HT-29 (cell line): Measurements from ENCODE around the genes SUMF1, ARL8B and GRM7.

- RAMPAGE, long total RNA: no peak
These were observed 869 bp upstream of the CHL1 start for GRCh38 chr3:195697-196090.

GRCh38 chr3:2152958-2153491 lies 54.4 kb downstream of the CNTN4 start:
- RAMPAGE, long total RNA: no peak

GRCh38 chr3:2861190-2861482 lies 249.0 kb downstream of the IL5RA start:
- RAMPAGE, long total RNA: no peak

GRCh38 chr3:3173359-3173814 lies 6.1 kb downstream of the CRBN start:
- RAMPAGE, long total RNA: no peak

GRCh38 chr3:4466672-4467638 lies at the start of gene SUMF1:
TSS of gene SUMF1 (minus strand) at chr3:4467269.
- RAMPAGE, long total RNA: no peak

DNA sequence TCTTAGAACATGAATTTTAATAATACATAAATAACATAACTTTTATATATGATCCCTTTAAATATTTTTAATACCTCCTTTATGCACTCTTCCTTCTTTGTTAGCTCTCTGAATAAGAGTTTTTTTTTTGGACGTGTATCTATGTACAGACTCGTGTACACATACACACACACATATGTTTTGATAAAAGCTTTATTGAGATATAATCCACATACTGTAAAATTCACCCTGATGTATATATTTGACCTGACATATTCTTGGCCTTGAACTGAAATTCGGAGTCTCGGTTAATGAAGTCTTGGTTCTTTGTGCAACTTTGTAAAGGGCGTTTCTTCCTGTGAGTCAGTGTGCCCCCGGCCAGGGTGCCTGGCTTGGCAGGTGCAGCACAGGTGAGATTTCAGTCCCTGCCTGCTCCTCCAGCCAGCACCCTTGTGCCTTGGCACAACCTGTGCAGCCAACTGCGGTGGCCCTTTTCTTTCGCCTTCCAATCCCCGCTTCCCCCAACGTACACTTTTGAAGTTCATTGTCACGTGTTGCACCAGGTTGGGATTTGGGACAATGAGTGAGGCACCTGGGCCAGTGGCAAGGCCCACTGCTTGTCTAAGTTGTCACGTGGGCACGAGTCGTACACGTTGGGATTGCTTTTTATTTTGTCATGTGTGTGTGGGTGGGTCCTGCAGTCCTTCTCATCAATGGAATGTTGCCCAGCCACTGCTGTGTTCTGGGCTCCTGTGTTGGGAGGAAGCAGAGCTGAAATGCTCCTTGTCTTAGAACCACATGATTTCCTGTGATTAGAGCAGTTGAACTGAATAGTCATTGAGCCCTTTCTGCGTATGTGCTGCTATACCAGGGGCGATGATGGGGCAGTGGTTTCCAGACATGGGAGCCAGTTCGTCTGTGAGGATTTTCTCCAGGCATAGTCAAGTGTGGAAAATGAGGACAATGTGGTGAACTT lies 242.9 kb upstream of the BHLHE40 start:
- RAMPAGE, long total RNA: no peak

DNA sequence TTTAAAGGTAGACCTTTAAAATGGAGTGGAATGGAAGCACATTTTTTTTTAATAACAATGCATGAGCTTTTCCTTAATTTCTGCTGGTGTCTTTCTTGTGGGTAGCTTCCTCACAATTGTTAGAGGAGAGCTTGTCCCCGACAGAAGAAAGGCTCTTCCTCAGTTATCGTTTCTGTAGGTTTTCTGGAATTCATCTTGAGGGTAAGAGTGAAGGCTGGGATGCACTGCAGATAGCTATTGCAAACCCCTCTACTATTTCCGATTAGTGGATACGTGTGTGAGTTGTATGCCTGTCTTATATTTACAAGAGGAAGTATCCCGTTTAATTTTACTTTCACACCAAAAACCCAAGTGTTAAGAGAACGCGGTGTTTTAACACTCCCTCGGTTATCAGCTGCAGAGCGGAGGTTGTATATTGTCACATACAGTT lies 230.8 kb upstream of the BHLHE40 start:
- RAMPAGE, long total RNA: no peak

GRCh38 chr3:4818556-4819542 lies 160.4 kb upstream of the BHLHE40 start:
- RAMPAGE, long total RNA: no peak

GRCh38 chr3:4829399-4829878 lies 149.8 kb upstream of the BHLHE40 start:
- RAMPAGE, long total RNA: no peak

GRCh38 chr3:4866653-4867471 lies 112.4 kb upstream of the BHLHE40 start:
- RAMPAGE, long total RNA: no peak

DNA sequence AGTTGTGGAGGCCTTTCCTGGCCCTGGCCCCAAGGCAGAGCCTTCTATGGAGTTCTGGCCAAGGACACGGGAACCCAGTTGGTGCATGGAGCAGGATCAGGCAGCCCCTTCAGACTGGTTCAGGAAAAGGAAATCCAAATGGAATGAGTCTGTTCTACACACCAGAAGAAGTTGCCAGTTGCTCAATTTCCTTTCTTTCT lies 29.0 kb upstream of the BHLHE40 start:
- RAMPAGE, long total RNA: no peak

DNA sequence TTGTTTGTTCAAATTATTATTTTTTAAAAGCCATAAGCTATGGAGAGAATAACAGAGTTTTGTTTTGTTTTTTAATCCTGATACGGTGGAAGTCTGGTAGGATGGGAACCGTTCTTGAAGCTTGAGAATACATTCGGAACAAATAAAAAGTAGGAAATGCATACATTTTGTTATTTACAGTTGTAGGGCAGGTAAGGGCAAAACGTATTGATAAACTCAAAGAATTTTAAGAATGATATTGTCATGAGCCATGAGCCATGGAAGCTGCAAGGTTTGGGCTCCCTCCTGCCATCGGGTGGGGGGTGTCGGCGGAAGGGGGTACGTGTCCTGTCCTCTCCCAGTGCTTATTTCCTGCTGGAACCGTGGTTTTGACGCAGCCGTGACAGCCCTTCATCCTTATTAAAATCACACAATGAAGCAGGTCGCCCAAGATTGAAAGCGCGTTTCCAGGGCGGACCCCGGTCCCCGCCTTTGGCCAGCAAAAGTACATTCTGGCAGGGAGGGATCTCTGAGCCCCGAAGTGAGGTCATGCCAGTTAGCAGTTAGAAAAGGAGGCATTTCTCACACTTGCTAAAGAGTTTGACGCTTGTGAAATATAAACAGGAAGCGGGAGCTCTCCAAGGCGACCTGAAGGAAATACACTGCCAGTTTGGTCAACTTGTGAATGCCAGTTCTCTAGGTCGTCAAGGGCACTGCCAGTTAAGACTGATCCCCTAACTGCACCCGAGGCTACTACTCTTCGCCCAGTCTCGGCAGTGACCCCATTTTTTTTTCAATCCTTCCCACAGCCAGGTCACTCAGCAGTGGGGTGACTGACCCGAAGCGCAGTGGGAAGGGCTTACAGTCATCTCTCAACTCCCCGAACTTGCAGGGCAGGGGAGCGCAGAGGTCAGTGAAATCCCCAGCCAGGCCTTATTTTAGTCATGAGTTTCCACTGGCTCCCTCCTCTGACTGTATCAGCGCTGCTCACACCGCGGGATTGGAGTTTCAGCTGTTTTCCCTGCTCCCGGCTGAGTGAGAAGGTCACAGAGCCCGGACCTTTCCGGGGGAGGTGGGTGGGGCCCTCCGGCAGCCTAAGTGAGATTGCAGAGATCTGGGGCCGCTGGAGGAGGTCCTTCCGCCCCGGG lies 2.2 kb upstream of the BHLHE40 start:
- RAMPAGE, long total RNA: no peak

DNA sequence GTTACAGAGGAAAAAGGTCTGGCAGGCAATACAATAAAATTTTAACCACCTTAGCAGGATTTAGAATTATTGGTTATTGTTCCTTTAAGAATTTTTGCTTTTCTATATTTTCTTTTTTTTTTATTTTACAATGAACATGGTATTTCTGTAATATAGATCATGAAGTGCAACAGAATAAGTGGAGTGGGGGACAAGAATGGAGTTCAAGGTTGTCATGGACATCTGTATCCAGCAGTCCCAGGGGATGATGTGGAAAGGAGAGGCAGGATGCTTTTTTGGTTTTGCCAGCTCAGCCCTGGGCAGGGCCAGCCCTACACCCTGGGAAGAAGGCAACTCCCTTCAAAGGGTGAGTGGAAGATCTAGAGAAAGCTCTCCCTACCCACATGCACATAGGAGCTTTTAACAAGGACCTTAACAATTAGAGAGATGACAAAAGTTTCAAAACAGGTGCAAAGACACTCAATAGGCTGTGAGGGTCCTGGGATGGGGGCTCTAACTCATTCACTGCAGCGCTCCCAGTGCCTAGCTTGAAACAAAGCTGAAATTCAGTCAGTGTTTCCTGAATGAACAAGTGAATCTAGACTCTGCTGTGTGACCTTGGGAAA lies 14.0 kb downstream of the BHLHE40 start:
- RAMPAGE, long total RNA: no peak

GRCh38 chr3:5023051-5023957 lies 44.1 kb downstream of the BHLHE40 start:
- RAMPAGE, long total RNA: no peak

DNA sequence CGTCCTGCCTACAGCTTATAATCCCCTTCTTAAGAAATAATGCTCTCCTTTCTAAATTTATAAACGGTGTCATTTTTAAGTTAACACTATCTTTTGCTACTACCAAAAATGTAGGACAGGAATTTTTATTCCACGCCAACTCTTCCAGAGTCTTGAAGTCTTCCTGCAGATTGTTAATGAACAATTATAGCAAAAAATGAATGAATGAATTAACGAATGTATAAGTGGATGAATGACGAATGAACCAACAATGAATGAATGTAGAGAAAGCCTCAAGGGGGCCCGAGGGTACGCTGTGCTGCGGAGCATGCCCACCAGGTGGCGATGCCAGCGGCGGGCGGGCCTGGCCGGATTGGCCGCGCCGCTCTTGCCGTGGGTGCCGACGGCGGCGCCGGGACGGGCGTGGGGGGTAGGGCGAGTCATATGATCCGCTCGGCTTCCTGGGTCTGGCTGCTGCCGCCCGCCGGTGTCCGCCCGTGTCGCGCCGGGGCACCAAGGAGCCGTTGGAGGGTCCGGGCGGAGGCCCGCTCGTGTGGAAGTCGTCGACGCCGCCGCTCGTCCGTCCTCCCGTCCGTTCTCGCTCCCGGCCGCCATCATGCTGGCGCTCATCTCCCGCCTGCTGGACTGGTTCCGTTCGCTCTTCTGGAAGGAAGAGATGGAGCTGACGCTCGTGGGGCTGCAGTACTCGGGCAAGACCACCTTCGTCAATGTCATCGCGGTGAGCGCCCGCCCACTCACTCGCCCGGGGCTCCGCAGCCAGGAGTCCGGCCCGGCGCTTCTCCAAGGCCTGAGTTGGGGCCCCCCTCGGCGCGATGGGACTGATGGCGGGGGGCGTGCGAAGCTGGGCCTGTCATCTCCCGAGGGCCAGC lies at the start of gene ARL8B:
TSS of gene ARL8B (plus strand) at position 422 of the 869 bp plus-strand sequence.
- RAMPAGE, long total RNA: no peak

DNA sequence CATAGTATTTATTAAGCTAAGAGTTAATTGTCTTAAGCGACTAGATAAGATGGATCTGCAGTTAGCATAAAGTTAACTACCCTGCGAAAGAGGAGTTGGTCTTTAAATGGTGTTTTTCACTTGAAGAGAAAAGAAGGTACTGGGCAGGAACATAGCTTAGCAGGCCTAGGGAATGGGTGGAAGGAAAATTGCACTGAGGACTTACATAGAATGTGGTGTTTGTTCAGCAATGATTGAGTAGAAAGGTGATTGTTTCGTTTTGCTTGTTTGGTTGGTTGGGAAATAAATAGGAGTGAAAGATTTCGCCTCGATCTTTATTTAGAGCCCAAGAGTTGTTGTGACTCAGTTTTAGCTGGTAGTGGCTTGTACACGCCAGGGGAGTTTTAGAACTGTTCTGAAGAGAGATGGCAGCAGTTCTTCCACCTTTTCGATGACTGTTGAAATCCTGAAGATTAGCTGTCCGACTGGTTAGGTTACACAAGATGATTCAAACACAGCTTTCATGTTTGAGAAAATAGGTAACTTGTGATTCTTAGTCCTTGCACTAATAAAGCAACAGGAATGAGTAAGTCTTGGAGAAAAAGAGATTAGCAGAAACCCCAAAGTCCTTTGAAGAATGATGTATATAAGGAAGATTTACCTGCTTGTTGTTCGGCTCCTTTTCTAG lies 1.2 kb downstream of the ARL8B start:
- RAMPAGE, long total RNA: no peak

GRCh38 chr3:5181060-5182425 lies 6.0 kb upstream of the EDEM1 start:
- RAMPAGE, long total RNA: no peak

- RAMPAGE, long total RNA: no peak
These were observed 7.4 kb downstream of the EDEM1 start for GRCh38 chr3:5194648-5195519.

DNA sequence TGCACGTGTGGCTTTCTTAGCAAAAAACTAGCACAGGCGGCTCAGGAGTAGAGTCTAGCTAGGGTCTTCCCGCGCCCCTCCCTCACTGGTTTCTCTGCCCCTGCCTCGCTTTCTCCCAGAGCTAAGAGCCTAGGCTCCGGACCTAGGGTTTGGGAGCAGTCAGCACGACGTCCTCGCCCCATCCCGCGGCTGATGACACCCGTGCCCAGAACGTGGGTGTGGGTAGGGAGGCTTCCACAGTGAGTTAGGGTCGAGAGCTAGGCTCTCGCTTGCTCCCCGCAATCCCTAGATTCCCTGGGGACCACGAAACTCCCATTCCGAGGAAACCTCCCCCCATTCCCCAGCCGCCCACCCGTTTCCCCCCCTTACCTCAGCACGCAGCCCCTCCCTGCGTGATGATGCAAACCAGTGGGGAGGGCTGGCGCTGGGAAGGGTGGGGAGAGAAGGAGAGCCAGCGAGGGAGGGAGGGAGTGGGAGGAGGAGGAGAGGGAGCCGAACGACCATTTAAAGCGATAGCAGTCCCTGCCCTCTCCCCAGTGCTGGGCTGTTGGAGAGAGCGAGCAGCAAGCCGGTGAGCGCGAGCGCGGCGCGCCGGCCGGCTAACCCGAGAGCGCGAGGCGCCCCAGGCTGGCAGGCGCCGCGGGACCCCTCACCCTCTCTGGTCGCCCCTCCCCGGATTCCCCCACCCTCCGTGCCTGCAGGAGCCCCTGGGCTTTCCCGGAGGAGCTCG lies at the start of gene GRM7:
TSS of gene GRM7 (plus strand) at position 536 of the 730 bp plus-strand sequence.
- RAMPAGE, long total RNA: no peak

GRCh38 chr3:7647039-7647399 lies 786.1 kb downstream of the GRM7 start:
- RAMPAGE, long total RNA: no peak